Melanocyte of skin (primary cell): ENCODE results near the genes NOL12 and POLR2F.

DNA sequence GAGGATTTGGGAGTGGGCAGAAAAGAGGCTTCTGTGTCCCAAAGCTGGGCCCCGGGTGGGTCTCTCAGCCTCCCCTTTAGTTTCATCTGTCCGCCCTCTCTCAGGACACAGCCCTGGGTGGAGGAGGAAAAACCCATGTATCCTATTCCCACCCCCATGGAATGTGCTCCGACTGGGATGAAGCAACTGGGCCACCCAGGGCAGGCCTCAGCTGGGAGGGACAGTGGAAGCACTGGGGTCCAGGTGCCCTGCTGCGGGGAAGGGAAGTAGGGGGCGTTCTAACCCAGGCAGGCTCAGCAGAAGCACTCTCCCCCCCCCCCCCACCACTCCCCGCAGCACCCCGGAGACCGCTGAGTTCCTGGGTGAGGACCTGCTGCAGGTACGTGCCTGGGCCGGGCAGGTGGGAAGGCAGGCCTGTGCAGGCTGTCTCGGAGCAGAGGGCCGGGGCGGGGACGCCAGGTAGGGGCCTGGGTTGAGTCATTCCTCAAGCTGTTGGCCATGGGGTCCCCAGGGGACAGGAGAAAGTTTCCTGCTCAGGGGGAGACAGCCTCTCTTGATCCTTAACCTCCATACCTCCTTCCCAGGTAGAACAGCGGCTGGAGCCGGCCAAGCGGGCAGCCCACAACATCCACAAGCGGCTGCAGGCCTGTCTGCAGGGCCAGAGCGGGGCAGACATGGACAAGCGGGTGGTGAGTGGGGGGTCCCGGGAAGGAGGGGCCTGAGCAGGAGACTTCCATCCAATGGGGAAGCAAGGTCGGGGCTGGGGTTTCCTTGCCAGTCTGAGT is 1.5 kb downstream of the SH3BP1 start:
- CAGE, long polyA plus RNA, 2 experiments, result no peak in any of the 2 experiments

- CAGE, long polyA plus RNA, 2 experiments, result no peak in any of the 2 experiments
These were observed 3.5 kb upstream of the PDXP start for GRCh38 chr22:37654880-37655608.

DNA sequence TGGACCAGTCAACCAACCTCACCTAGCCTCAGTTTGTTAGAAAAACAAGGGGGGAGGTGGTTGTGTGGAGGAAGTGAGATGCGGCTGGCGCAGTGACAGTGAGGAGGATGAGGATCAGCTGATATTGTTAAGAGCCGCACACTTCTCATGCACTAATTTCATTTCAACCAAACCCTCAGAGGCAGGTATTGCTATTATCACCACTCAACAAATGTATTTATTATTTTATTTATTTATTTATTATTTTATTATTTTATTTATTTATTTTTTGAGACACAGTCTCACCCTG is 2.0 kb downstream of the LGALS1 start:
- CAGE, long polyA plus RNA, 2 experiments, result no peak in any of the 2 experiments

DNA sequence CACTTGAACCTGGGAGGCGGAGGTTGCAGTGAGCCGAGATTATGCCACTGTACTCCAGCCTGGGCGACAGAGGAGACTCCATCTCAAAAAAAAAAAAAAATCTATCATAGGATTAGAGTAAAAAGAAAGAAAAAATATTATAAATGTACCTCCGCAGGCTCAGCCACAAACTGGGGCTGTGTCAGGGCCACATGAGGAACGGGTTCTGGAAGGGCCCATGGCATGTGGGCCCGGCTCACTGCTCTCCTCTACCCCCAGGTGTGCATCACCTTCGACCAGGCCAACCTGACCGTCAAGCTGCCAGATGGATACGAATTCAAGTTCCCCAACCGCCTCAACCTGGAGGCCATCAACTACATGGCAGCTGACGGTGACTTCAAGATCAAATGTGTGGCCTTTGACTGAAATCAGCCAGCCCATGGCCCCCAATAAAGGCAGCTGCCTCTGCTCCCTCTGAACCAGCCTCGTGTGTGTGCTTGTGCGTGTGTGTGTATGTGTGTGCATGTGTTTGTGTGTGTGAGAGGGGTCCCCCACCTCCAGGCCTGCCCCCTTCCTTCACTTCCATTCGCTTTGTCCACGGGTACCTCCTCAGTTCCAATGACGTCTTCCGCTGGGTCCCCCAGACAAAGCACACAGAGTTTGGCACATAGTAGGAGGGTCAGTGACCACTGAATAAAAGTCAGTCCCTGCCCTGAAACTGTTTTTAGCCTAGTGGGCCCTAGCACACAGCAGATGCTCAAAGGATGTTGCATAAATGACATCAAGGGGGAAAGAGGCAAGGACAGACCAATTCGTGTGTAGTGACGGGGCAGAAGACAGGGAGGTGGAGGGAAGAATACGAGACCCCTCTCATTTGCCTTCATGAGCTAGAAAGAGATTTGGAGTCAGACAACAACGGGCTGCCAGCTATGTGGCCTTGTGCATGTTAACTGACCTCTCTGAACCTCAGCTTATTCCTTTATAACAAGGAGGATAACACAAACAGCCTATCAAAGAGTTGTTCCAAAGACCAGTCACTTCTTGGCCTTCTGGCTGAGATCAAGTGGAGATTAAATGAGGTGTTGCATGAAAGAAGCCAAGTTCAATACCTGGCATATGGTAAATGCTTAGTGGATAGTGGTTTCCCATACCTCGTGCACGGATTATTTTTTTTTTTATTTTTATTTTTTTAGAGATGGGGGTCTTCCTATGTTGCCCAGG is 4.3 kb downstream of the LGALS1 start:
- CAGE, long polyA plus RNA, 2 experiments, result no peak in any of the 2 experiments

- CAGE, long polyA plus RNA, 2 experiments, result no peak in any of the 2 experiments
These were observed 1.3 kb upstream of the NOL12 start for GRCh38 chr22:37684807-37685260.

DNA sequence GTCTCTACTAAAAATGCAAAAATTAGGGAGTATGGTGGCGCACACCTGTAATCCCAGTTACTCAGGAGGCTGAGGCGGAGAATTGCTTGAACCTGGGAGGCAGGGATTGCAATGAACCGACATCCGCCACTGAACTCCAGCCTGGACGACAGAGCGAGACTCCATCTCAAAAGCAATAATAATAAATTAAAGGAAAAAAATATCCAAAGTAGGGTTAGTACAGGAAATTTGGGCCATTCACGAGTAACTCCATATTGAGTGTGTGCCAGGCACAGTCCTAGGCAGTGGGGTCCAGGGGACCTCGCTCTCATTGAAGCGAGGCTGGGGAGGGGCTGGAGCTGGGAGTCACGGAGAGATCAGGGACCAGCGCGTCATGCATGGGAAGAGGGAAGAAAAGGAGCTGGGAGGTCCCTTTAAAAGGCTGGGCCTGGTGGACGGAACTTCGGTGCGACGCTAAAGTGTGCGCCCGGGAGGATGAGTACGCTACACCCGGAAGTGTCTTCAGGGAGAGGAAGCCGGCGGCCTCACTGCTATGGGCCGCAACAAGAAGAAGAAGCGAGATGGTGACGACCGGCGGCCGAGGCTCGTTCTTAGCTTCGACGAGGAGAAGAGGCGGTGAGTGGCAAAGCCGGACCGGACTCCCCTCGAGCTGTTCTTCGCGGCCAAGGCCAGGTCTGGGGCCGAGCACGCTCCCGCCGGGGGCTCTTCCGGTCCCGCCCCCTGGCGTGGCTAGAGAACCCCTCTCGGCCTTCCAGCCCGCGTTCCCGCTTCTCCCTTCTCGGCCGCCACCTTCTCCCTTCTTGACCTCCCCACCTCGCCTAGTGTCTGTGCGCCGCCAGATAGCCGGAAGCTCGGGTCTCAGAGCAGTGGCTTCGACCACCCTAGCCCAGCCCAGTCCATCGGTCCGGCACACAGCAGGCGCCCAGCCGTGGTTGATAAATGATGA is at the start of gene NOL12:
Gene NOL12 (plus strand): TSS at position 483 of the 946 bp plus-strand sequence.
- CAGE, long polyA plus RNA, 2 experiments, result no peak in any of the 2 experiments

DNA sequence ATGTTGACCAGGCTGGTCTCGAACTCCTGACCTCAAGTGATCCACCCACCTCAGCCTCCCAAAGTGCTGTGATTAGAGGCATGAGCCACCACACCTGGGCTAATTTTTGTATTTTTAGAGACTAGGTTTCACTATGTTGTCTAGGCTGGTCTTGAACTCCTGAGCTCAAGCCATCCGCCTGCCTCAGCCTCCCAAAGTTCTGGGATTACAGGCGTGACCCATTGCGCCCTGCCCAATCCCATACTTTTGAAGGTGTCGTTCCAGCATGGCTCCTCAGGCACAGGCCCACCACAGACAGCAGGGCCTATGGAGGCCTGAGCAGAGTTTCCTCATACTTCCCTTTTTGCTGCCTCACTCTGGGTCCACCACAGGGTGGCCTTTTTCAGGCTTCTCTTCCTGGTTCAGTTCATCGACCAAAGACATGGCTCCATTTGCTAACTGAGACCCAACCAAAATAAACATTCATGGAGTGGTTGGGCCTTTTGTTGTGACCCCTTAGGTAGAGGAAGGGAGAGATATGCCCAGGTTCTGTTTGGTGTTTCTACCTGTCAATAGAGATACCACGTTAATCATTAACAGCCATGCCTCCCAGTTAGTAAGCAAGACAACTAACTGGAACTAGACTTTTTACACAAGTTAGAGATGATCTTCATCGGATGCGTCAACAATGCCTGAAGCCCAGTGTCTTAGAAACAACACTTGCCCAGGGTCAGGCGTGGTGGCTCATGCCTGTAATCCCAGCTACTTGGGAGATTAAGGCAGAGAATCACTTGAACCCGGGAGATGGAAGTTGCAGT is 35.0 kb downstream of the TRIOBP start:
- CAGE, long polyA plus RNA, 2 experiments, result no peak in any of the 2 experiments

GRCh38 chr22:37757342-37758063 is 47.5 kb upstream of the H1-0 start:
- CAGE, long polyA plus RNA, 2 experiments, result no peak in any of the 2 experiments

DNA sequence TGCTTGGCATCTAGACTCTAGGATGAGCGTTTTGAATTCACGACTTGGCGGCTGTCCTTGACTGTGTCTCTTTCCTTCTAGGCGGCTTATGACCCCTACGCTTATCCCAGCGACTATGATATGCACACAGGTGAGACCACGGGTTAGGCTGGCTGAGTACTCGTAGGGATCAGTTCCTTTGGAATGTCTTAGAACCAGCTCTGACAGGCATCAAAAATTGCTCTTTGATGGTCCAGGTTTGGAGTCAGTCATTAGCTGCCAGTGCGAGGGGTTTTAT is 653 bp downstream of the EIF3L start:
- CAGE, long polyA plus RNA, 2 experiments, result no peak in any of the 2 experiments

DNA sequence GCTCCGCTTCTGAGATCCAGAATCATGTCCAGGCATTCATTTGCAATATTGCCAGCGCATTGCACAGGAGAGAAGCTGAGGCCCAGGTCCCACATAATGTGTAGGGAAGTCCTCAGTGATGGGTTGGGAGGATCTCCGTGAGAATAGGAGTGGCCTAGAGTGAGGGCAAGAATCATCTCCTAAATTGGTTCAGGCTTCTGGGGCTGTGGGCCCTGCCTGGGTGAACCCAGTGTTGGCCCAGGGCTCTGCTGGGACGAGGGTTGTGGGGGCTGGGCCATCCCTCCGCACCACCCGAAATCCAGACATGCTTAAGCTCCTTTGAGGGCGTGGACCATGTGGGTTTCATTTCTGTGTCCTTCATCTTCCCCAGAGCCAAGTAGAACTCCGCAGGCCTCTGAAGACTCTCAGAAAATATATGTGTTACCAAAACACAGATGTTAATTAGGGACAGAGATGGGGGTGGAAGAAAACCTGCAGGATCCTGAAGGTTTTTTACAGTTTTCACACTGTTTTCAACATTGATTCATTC is 3.7 kb downstream of the MICALL1 start:
- CAGE, long polyA plus RNA, 2 experiments, result no peak in any of the 2 experiments

DNA sequence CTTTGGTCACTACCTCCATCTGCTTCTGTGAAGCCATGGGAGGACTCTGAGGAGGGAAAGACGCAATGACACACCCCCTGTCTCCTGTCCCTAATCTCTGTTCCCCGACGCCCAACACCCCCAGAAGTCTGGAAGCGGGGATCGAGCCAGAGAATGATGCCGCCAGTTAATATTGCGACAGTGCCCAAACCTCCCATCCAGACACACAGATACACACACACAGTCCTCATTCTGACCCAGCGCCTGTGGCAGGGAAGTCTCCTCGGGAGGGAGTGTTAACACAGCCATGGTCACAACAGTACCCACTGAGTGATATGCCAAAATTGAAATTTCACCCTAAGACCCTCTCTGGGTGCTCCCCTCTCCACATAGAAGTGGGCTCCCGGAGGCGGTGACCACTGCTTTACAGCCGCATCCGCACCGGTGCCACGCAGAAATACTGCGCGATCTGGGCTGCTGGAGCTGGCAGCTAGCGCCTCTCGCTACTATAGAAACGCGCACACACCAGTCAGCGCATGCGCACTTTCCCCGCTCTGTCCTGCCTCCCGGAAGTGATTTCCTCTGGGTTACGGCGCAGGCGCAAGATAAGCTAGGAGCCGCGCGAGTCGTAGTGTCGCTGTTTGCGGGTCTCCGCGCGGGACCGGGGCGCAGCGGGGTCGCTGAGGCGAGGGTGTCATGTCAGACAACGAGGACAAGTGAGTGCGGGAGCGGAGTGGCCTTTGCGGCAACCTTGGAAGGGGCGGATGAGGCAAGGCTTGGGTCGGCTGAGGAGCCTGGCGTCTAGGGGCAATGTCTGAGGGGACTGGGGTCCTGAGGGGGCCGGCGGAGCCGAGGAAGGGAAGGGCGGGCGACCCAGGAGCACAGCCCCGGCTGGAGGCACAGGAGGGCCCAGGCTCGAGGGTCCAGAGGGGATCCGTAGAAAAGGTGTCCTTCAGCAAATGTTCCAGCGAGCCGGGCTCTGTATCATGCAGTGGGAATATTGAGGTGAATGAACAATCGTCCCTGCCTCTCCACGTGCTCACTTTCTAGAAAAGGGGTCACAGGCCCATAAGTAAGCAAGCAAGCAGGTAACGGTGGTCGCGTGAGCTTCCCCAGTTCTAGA is at the start of gene POLR2F:
Gene POLR2F (plus strand): TSS at position 587 of the 1,102 bp plus-strand sequence.
- CAGE, long polyA plus RNA, 2 experiments, result start-site peak on the plus strand in 2 of 2 experiments, centred at positions 584 to 624 of the sequence, 92 to 709 reads per replicate

- CAGE, long polyA plus RNA, 2 experiments, result no peak in any of the 2 experiments
These were observed 2.9 kb upstream of the SOX10 start for GRCh38 chr22:37987156-37987750.

DNA sequence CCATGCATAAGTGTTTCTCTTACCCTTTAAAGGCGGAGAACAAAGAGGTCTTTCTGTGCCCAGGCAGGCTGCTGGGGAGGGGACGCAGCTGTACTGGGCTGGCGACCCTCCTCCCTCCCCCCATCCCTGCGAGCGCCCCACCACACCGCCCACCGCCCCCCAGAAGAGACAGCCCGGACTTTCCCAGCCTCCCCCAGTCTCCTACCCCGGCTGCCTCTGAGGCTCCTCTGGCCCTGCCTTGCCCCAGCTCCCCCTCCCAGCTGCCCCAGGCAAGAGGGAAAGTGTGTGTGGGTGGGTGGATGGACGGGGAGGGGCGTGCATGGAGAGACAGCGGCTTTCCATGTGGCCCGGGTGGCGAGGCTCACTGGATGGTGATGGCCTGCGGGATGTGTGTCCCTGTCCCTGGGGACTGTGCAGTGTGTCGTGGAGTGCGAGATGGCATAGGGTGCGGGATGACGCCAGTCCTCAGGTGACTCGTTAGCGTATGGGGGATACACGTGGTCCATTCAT is 30.5 kb upstream of the PICK1 start:
- CAGE, long polyA plus RNA, 2 experiments, result no peak in any of the 2 experiments

GRCh38 chr22:38135246-38135640 is 24.8 kb upstream of the BAIAP2L2 start:
- CAGE, long polyA plus RNA, 2 experiments, result no peak in any of the 2 experiments

GRCh38 chr22:38202986-38203935 is 1.5 kb downstream of the MAFF start:
- CAGE, long polyA plus RNA, 2 experiments, result no peak in any of the 2 experiments

GRCh38 chr22:38214323-38215305 is 12.8 kb downstream of the MAFF start:
- CAGE, long polyA plus RNA, 2 experiments, result no peak in any of the 2 experiments

- CAGE, long polyA plus RNA, 2 experiments, result no peak in any of the 2 experiments
These were observed 18.7 kb downstream of the MAFF start for GRCh38 chr22:38220179-38221181.

- CAGE, long polyA plus RNA, 2 experiments, result no peak in any of the 2 experiments
These were observed 35.2 kb downstream of the MAFF start for GRCh38 chr22:38236739-38237574.

DNA sequence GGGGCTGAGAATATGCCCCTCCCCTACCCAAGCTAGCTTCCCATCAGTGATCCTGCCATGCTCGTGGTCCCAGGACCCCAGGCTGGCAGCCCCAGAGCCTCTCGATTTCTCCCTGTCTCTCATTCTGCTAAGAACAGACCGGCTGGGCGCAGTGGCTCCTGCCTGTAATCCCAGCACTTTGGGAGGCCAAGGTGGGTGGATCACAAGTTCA is 13.7 kb upstream of the TMEM184B start:
- CAGE, long polyA plus RNA, 2 experiments, result no peak in any of the 2 experiments

DNA sequence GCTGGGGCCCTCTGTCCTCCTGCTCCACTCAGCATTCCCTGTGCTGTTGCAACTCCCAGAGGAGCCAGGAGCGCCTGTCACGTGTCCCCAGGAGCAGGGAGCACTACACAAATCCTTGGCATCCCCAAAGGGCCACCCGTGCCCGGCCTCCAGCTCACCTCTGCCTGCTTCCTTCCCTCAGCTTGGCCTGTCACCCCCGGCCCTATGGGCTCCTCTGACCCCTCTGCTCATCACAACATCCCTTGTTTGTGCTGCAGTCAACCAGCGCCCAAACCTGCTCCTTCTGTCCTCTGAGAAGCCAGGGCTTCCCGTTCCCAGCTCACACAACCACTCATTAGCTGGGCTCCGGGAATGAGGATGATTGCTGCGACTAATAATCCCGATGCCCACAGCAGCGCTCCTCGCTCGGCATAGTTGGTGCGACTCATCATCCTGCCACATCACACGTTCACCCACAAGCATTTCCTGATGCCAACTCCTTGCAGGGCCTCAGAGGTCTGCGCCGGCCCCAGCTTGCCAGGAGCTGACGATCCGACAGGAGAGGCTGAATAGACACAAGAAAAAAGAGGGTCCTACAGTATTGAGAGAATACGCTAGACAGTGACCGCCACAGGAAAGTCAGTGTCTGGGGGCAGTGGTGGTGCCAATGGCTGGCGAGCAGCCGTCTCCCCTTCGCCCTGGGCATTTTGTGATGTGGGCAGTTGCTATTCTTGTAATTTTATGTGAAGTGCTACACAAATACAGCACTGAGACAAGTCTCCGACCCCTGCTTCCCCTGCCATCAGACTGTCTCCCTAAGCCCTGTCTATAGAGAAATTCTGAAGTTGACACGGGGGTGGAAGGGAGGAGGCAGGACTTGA is 10.6 kb upstream of the CSNK1E start:
- CAGE, long polyA plus RNA, 2 experiments, result no peak in any of the 2 experiments